NALM6 (cell line): ENCODE results near the genes TBX1, DGCR8 and MED15.

GRCh38 chr22:19760403-19761295 is at the start of gene TBX1:
Gene TBX1 (plus strand): TSS chr22:19760778.
- PRO-cap = no peak

- PRO-cap = no peak
Observed at GRCh38 chr22:19846644-19847441, 7.8 kb downstream of the GNB1L start.

DNA sequence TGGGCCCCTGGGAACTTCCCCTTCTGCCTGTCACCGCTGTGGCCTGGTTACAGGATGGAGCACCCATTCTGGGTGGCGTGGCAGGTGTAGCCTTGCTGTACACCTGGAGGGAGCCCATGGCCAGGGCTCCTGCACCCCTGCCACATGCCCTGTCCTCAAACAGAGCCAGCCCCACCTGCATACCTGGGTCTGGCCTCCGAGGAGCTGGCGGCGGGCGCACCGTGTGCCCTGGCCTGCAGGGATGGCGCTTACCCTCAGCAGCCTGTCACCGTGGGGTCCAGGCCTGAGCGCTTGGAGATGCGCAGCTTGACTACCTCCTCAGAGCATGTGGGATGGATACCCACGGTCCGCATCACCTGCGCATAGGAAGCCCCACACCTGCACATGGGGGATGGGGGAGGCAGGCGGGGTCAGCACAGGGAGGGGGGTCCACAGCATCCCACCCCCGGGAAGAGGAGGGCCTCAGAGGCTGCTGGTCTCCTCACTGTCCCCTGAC is 22.2 kb upstream of the GNB1L start:
- PRO-cap = no peak

- PRO-cap = no peak
Observed at GRCh38 chr22:19910883-19911546, 30.6 kb upstream of the COMT start.

DNA sequence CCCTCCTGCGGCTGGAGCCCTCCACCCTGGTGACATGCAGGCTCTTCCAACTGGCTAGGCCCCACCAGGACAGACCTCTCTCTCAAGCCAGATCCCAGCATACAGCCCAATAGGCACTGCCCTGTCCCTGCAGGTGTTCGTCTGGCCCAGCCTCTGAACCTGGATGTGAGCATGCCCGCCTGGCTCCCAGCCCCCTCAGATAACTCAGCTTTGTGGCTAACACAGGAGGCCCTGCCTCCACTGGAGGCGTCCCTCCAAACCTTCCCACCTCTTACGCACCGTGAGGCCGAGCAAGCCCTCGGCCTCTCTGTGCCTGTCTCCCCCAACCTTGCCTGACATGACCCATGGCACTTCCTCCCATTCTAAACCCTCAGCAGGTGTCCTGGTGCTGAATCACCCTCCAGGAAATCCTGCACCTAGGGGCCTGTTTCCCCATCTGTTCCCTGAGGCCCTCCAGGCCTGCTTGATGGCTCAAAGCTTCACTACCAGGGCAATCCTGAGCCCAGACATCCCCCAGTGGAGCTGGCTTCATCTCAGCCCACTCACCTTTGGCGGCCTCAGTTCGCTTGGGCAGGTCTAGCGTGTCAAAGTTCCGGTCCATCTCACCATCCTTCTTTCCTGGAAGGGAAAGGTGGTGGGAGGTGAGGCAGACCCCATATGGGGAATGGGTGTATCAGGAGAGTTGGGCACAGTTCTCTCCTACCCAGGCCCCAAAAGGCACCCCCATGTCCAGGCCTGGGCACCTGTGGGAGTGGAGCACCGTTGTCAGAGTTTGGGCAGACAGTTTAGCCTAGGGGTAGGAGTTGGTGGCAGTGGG is 33.7 kb upstream of the TXNRD2 start:
- PRO-cap = no peak

GRCh38 chr22:20079604-20080912 is at the start of gene DGCR8:
Gene DGCR8 (plus strand): TSS chr22:20080241.
- PRO-cap = bidirectional peak, plus-strand start at chr22:20080261, minus-strand start at chr22:20080089; bidirectional peak, plus-strand start at chr22:20080518, minus-strand start at chr22:20080481

DNA sequence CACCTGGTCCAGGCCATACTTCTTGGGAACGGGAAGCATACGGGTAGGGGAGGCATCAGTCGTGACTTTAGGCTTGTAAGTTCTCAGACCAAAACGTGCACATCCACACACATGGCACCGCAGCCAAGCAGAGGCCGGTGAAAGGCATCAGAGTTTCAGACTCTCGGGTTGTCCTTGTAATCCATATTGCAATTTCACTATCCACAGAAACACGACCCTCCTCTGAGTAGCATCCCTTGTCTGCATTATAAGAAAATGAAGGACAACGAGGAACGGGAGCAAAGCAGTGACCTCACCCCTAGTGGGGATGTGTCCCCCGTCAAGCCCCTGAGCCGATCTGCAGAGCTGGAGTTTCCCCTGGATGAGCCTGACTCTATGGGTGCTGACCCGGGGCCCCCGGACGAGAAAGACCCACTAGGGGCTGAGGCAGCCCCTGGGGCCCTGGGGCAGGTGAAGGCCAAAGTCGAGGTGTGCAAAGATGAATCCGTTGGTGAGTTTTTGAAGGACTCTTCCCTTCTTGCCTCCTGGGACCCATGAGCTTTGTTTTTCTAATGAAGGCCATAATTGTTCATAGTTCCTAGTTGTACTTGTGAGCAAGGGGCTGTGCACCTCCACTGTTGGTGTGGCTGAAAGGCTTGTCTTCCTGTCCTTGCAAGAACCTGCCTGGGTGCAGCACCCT is 9.9 kb downstream of the DGCR8 start:
- PRO-cap = no peak

GRCh38 chr22:20147320-20147931 is 3.4 kb downstream of the CCDC188 start:
- PRO-cap = no peak

GRCh38 chr22:20494817-20495688 is 542 bp downstream of the KLHL22 start:
- PRO-cap = no peak

DNA sequence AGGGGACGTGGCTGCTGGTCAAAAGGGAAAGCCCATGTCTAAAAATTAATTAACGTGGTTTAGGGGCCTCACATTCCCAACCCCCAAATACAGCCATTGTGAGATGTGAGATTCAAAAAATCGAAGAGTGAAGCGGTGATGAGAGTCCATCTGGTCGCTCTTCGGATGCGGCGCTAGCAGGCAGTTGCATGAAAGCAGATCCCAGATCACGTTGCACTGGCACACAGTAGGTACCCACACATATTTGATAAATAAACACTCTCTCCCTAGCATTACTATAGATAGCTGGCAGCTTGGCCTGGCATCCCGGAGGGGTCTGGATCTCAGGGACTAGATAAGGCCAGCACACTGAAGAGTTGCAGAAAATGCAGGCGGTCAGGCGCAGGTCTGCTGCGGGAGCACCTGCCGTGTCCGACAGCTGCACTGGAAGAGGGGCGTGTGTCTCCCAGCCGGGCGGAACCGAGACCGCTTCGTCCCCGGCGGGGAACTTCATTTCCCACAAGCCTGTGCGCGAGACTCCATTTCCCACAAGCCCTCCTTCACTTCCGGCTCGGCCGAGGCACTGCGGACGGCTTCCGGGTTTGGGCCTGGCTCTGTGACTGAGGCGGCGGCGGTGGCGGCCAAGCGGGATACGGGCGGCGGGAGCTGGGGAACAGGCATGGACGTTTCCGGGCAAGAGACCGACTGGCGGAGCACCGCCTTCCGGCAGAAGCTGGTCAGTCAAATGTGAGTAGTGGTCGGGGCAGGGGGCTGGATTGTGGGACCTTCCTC is at the start of gene MED15:
TSS of gene MED15 (plus strand) at position 590 of the 771 bp plus-strand sequence.
- PRO-cap = bidirectional peak, plus-strand start at position 630 of the sequence, minus-strand start at position 491 of the sequence

DNA sequence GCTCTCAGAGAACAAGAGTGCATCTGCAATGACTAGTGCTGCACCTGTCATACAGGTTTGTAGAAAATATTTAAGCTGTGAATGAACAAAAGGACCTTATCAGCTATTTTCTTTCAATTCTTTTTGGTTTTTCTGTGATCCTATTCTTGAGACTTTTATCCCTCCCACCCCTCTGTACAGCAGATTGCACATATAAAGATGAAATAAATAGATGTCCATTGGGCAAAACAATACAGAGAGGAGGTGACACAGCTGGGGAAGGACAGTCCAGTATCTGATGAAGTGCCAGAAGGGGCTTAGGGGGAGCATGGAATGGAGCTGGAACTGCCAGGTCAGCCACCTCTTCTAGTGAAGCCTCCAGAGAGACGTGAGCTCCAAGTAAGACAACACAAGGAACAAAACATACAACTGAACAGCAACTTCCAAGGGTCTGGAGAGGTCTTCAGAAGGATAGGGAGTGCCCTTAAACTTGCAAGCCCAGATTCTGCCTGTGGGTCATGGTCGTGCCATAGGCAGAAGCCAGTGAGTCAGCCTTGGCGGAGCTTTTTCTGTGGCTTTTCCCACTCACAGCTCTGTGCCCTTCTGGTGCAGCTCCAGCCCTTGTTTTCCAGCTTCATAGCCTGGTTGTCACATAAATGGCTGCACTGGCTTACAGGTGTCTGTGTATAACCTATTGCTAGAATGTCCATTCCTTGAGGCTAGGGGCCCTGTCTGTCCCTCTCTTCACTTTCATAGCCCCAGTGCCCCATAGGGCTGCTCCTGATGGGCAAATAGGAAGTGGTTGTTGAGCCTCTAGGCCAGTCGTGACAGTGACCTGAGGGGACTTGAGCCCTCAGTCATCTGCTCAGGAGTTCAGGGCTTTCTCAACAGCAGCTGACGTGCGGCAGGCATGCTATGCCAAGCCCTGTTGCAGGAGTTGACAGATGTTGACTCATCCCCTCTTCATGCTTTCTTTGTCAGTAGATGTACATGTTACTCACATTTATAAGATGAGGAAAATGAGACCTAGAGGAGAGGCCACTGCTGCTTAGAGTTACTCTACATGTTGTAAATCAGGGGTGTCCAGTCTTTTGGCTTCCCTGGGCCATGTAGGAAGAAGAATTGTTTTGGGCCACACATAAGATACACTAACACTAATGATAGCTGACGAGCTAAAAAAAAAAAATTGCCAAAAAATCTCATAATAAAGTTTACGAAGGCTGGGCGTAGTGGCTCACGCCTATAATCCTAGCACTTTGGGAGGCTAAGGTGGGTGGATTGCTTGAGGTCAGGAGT is 7.3 kb downstream of the MED15 start:
- PRO-cap = no peak

DNA sequence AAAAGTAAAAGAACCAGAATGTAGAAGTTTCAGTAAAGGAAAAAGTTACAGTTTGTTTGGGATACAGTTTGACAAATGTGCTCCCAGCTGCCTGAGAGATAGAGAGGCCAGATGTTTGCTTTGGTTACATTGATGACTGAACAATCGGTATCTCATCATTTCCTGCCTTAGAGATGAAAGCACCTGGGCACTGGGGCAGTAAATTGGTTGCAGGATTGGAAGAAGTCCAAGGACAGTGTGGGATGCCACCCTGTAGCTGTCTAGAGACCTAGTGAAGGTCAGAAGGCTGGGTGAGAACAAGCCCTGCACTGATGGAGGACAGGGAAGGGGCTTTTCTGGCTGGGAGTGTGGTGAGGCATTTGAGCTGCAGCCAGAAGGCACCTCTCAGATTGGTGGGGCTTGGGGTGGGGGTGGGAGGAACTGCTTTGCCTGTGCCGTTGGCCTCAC is 16.7 kb downstream of the MED15 start:
- PRO-cap = no peak

DNA sequence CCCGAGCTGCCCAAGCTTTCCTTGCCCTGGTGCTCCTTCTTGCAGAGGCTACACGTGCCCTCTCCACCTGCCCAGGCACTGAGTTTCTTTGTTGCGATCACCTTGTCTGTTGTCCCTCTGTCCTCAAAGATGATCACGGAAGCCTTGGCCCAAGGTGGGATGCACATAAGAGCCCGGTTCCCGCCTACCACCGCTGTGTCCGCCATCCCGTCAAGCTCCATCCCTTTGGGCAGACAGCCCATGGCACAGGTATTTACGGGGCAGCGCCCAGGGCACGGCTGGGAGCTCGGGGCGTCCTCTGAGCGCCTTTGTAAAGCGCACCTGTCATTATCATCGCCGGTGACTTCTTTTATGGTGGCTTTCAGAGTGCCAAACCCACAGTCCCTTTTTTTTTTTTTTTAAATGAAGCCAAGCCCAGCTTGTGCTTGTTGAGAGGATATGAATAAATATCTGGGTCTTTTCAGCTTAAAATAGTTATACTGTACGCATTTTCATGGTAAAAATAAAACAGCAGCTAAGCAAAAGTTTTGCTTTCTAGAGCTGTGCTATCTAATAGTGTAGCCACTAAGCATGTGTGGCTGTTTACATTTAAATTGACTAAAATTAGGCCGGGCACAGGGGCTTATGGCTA is 67.7 kb downstream of the MED15 start:
- PRO-cap = no peak

DNA sequence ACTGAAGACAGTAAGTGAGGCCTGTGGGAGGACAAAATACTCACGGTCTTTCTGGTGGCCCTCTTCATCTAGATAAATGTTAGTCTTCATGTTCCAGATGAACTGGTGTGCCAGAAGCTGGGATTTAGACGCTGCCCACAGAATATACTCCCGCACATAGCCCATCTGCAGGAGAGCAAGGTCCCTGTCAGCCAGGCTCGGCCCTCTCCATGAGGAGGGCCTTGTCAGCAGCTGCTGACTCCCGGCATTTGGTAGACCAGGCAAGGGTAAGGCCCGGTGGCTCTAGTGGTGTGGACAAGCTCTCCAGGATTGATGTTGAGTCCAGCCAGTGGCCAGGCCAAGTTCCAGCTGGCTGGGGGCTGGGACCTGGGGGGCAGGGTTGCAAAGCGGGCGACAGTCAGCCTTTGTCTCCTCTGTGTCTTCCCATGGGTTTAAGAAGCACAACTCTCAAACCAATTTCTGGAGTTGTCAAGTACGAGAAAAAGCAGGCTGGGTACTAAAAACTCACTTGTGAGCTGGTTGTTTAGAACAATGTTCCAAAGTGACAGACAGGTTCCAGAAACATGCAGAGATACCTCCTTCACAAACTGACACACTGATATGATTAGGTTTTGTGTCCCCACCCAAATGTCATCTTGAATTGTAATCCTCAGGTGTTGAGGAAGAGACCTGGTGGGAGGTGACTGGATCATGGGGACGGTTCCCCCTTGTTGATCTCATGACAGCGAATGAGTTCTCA is 52.5 kb upstream of the SERPIND1 start:
- PRO-cap = no peak

GRCh38 chr22:20727315-20728000 is 46.5 kb upstream of the SERPIND1 start:
- PRO-cap = no peak

DNA sequence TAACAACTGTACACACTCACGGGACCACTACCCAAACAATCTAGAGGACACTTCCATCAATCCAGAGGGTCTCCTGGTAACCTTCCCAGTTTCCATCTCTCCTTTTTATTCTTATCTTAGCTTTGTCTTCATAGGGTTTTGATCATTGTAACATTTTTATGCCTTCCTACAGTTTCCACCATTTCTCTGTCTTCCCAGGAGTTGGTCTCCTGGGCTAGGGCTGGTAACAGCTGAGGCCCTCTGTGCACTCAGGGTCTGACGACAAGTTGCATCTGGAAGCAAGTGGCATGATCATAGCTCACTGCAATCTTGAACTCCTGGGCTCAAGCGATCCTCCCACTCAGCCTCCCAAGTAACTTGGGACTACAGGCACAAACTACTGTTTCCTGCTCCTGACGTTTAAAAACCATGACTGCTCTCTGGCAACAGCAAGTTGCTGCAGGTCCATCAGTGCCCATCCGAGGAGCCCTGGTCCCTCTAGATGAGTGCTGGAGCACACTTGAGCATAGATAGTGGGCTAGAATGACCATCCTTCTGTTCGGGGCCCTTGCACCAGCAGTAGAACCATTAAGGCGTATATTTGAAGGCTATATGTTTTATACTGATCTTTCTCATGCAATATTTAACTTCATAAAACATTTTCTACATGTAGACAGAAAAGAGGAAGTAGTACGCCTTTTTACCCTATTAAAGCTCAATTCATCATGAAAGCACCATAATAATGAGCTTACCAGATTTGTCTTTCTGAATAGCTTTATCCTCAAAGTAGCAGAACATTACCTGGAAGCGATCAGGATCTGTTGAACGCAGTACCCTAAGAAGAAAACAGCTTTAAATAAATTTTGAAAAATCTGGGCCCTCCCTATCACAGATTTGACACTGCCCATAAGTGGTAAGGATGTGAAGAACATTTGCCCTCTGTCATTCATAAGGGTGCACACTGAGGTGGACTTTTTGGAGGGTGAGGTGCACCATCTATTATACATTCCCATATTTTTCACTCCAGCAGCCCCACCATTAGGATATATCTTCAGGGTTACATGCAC is 13.0 kb upstream of the SERPIND1 start:
- PRO-cap = no peak

- PRO-cap = no peak
Observed at GRCh38 chr22:20819656-20819990, 39.0 kb downstream of the PI4KA start.

- PRO-cap = no peak
Observed at GRCh38 chr22:21014042-21014512, 888 bp upstream of the P2RX6 start.

DNA sequence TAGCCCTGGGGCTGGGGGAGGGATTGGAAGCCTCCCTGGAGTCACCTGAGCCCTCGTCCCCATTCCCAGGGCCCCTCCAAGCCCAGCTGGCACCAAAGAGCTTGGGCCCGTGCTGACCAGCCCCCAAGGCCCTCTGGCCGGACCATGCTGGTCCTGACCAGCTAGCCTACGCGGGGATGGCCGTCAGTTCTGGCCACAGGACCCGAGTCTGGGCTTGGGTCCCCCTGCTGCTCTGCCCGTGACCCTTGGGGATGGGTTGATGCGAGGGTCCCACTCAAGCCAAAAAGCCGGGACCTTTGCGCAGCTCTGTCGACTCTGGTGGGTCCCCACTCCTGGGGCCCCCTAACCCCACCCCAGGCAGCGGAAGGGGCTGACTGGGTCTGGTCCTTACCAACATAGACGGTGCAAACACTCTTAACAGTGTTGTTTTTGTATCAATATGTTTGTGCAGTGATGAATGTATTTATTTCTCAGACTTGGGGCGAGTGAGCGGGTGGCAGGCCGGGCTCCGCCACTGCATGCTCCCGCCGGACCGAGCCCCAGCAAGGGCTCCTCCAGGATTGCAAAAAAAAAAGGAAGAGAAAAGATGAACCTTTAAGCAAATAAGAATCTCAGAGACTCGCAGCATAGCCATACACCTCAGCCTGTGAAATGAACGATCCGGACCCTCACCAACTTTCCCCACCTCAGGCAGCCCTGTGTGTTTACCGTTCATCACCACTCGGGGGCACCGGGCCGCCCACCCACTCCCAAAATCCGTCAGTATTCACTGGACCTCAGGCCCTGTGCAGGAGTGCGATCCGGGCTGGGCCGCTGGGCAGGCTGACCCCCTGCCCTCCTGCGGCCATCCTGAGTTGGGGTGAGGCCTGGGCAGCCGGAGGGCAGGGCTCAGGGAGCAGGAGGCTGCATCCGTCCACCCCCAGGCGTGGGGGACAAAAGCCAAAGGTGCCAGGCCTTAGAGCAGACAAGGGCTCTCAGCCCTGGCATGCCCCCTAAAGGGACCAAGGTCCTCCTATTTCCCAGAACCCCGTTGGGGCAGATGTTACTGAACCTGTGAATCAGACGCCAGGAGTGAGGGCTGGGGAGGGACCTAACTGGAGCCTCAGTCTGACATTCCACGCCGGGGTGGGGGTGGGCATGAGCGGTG is 17.1 kb upstream of the TMEM191C start:
- PRO-cap = no peak

- PRO-cap = no peak
Observed at GRCh38 chr22:21450812-21451623, 16.2 kb upstream of the TMEM191C start.